ENCODE measurements around a stretch of chr12.

DNA sequence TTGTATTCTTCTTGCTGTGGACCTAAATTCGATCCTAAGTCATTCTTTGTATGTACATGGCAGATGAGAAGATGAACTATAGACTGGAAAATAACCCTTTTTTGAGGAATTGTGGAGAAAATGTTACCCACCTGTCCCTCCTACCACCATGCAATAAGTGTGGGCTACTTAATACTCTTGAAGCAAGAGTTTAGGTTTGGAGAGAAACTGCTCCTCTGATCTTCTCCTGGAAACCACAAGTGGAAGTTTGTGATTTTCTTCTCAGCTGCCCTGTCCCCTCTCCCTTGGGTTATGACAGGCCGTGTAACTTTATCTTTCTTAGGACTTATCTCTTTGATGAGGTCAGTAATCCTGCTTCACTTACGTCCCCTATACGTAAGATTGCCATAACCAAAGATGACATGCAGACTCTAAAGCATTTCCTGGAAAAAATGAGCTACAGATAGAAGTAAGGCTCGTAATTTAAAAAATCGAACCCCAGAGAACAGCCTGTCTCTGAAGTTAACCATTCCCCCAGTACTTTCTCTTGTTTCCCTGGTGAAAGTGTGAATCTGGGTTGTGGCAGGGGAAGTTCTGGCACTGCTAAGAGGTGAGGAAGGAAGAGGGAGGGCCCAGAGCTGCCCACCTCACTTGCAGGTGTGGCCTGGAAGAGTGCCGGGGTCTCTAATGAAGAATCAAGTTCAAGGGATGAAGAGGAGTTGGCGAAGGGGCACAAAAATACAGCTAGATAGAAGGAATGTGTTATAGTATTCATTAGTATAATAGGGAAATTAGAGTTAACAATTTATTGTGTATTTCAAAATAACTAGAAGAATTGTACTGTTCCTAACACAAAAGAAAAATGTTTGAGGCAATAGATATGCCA, 10.0 kb downstream of the ETV6 start:
- RRBS: no CpG with 5 or more reads among the region's 8 CpGs

- RRBS: no CpG with 5 or more reads among the region's 4 CpGs
Measured at GRCh38 chr12:11729043-11729288, 79.5 kb downstream of the ETV6 start.

GRCh38 chr12:11736699-11737425, 87.4 kb downstream of the ETV6 start:
- RRBS: no CpG with 5 or more reads among the region's 6 CpGs

DNA sequence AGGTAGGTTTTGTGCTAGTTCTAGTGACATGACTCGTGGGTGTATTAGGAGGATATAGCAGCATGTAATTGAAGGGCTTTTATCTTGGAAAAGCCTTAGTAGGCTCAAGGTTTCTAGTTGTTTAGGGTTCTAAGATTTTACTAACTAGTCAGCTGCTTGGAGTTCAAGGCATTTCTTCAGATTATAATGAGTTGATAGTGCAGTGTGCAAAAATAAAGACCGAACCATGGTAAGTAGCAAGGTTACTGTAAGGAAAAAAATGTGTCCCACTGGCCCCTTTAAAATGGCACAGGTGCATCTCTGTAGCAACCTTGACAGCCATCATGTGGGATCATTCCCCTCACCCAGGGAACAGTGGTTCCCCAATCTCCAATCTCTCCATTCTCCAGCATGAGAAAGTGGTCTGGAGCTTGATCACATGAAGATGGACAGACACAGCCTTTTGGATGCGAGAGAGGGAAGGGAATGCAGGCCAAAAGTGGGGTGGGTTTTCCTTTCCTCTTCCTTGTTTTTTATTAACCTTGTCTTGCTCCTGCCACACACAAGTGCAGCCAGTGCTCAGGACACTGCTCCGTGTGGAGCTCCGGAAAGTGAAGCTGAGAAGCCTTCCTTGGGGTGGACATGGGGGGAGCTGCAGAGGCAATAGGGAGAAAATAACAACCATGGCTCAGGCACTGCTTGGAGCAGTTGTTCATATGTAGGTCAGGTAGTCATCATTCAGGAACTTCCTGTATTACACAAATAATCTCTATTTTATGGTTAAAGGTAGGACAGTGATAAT, 91.7 kb downstream of the ETV6 start:
- RRBS: no CpG with 5 or more reads among the region's 5 CpGs

DNA sequence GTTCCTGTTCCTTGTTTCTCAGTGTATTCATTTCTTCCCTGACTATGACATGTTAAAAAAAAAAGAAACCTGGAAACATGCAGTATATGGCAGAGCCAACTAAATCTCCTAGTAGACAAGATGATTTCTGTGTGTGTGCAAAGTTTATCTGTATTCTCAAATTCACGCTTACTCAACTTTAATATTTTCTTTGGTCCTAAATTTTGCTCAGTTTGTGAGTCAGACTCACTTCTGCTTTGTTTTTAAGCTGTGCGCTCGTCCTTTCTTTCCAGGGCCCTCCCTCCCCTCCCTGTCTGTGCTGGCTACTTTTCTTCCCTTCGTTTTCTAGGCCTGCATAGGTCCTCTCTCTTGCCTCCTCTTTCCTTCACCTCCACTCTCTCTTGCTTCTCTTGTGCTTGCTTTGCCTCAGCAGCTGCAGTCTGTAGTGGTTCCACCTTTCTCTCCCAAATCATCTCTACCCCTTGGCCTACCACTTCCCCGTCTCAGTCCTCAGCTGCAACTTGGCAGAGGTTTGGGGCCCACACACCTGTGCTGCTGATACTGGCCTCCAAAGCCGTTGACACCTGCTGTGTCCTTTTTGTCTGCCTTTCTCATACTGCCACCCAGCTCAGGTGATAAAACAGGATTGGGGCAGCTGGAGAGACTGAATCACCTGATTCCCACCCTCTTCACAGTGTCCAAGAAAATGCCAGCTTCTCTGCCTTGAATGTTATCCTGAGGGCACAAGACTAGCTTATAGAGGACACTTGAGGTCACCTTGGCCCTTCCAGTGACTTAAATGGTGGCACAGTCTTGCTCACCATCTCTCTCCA, 103.5 kb downstream of the ETV6 start:
- RRBS: no CpG with 5 or more reads among the region's 6 CpGs

- RRBS: no CpG with 5 or more reads among the region's 17 CpGs
Measured at GRCh38 chr12:11758403-11759646, 109.4 kb downstream of the ETV6 start.

DNA sequence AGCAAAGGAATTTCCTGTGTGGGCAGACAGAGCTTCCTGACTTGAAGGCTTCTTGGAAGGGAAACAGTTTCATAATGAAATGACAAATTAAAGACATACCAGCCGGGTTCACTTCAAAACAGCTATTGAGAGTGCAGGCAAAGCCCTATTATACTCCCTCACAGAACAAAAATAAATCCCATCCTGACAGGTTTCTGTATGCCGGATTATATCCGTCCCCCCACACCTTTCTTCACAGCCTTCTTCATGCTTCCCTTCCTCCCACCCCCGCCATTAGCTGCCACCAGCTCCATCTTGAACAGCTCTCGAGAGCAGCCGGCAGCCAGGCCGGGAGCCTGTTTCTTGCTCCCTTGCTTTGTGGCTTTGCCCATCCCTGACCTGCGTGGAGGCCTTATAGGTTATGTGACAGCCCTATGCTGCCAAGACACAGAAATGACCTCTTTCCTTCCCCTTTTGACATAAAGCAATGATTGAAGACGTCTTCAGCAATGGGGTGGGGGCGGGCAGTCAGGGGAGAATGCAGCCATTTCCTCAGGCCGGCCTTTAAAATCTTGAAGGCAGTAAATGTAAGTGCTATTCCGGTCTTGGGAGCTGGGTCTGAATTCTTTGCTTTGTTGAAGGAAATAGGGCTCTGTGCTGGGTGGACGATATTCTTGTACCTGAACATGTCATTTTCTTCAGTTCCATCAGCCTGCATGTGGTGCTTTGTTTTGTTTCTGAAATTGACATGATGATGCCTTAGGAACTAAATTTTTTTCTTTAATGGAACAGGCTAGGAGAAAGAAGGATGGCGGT, 117.0 kb downstream of the ETV6 start:
- RRBS: 52% methylated on average over 2 of the region's 14 CpGs

- RRBS: no CpG with 5 or more reads among the region's 7 CpGs
Measured at GRCh38 chr12:11797902-11798605, 148.6 kb downstream of the ETV6 start.

- RRBS: no CpG with 5 or more reads among the region's 3 CpGs
Measured at GRCh38 chr12:11798706-11799296, 149.3 kb downstream of the ETV6 start.

DNA sequence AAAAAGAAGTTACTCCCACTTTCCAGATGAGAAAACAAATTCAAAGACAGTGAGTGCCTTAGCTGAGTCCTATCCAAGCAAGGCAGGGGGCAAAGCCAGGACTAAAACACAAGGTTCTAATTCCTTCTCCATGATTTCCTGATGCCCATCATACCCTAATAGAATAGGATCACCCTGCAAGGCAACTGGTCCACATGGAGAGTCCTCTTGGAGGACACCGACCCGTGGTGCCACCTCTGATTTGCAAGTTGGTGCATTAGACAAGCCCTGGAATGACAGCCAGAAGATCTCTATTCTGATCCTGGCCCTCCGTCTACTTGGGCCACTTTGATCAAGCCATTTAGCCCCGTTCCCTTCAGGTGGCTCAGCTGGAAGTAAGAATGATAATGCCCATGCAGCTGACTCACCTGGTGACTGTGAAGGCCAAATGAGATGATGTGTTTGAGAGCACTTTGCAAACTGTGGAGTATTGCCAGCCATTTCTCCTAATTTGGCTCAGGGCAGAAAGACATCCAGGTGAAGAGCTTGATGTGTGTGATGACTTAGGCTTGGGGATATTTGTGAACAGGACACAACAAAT, 165.8 kb downstream of the ETV6 start:
- RRBS: no CpG with 5 or more reads among the region's 4 CpGs

GRCh38 chr12:11822120-11823027, 172.9 kb downstream of the ETV6 start:
- RRBS: 68% methylated on average over 4 of the region's 17 CpGs

DNA sequence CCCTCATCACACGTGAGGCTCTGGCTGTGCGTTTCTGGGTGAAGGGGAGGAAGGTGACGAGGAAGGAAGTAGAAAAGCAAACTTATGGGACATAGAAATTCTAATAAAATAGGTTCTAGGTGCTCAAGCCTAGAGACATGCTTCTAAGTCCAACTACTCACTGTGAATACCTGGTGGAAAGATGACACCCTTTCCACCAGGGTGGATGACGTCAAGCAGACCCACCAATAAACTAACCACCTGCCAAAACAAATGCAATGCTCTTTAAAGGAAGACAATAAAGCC, 43.0 kb upstream of the BCL2L14 start:
- RRBS: no CpG with 5 or more reads among the region's 4 CpGs

GRCh38 chr12:12087879-12088511, 17.3 kb downstream of the BCL2L14 start:
- RRBS: no CpG with 5 or more reads among the region's 15 CpGs

DNA sequence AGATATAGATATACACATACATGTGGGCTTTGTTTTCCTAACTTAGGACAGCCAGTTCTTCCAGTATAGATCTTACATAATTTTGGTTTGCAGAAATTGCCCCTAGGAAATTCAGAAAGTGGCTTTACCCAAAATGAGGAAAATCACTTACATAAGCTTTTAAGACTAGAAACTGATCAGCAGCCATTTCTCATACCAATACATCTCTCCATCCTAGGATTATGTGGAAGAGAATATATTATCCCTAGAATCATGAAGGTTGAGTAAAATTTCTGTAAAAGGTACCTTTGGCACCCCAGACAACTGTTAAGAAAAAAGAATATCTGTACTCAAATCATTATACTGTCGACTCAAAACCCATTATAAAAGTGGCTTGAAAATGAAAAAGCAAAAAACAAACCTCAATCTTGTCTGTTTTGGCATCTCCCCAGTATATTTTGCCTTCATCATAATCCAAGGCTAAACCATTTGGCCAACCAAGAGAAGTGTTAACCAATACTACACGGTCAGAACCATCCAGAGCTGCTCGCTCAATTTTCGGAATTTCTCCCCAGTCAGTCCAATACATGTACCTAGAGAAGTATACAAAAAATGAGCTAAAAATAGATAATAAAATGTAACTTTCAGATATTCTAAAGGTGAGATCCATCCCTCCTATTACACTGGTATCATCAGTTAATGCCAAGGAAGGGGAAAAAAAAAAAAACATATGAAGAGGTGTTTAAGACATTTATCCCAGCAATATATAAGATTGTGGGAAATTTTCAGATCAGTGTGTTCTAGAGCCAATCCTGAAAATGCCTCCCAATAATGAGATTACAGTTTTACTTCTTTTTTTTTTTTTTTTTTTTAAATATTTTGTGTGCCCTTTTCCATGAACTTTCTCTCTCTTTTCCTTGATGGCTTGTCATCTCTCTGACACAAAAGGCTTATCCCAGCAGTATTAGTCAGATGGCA, 87.2 kb downstream of the LRP6 start:
- RRBS: no CpG with 5 or more reads among the region's 4 CpGs

- RRBS: no CpG with 5 or more reads among the region's 8 CpGs
Measured at GRCh38 chr12:12214628-12215553, 52.0 kb downstream of the LRP6 start.

DNA sequence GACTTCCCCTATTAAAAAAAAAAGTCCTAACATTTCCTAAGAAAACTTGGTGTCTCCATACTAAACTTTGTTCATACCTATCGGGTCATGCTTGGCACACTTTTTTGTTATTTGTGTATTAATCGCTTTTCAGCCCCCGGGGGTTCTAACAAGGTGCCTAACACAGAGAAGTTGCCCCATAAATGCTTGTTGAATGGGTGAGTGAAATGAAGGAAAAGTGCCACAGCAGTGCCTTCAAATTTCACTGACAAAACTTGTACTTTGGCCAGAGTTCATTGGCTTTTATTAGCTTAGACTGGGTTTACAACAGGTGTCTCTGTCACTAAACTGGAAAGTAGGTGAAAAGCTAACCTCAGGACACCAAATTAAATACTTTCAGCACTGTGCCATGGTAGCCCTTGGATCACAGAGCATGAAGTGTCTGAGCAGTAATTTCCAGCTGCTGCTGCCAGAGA, 41.6 kb upstream of the LRP6 start:
- RRBS: no CpG with 5 or more reads among the region's 3 CpGs

DNA sequence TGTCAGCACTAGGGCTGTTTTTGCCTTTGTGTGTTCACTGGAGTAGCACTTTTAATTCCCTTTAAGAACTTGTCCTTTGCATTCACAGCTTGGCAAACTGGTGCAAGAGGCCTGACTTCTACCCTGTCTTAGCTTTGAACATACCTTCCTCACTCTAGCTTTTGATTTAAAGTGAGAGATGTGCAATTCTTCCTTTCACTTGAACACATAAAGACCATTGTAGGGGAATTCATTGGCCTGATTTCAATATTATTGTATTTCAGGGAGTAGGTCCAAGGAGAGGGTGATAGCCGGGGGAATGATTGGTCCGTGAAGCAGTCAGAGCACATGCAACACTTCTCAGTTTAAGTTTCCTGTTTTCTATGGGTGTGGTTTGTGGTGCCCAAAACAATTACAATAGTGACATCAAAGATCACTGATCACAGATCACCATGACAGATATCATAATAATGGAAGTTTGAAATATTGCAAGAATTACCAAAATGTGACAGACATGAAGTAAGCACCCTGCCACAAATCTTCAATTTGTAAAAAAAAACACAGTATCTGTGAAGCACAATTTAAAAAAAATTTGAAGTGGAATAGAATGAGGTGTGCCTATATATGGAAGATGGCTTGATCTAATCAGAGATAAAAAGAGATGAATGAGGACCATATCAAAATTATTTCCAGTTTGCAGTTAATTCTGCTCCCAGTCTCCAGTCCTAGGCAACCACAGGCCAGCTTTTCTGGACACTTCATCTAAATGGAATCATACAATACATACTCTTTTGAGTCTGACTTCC, 23.1 kb downstream of the BORCS5 start:
- RRBS: no CpG with 5 or more reads among the region's 2 CpGs

DNA sequence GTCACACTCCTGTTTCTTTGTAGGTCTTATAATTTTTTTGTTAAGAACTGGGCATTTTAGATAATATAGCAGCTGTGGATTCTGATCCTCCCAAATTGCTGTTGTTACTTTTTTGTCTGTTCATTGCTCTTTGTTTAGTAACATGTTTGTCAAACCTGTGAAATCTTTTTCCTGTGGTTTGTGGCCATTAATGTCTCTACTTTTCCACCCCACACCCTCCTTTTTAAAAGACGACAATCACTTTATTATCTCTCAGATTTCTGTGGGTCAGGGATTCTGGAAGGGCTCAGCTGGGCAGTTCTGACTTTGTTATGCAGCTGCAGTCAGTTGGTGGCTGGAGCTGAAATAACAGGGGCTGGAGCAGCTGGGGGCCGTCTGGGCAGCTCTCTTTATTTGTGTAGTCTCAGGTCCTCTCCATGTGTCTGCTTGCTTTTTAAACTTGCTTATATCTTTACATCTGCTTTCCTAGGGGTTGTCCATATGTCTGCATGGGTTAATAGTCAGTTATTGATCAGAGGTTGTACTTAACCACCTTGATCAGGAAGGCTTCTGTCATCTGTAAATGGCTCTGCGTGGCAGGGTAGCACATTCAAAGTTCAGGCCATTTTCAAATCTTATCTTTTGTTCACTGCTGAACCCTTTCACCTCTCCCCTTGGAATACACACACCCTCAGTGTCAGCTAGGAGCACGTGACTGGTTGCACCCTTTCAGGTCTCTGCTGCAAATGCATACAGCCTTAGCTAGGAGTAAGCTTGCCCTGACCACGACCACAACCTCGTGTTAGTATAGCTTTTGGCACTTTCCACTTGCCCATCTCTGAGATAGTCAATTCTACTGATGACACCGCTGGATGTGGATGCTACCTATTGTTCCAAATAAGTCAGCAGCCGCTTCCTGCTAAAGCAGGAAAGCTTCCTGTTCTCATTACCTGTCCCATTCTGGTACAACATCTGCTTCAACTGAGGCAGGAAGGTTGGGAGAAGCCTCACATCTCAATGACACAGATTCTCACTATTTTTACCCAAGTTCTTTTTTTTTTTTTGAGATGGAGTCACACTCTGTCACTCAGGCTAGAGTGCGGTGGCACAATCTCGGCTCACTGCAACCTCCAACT, 28.0 kb downstream of the BORCS5 start:
- RRBS: no CpG with 5 or more reads among the region's 10 CpGs

- RRBS: no CpG with 5 or more reads among the region's 9 CpGs
Measured at GRCh38 chr12:12403150-12404363, 46.7 kb downstream of the BORCS5 start.

GRCh38 chr12:12467104-12468079, 95.3 kb downstream of the DUSP16 start:
- RRBS: no CpG with 5 or more reads among the region's 15 CpGs

Measured in UCH-1 (cell line).